HGPS cell (cell line): ENCODE results near the gene GPR3.

GRCh38 chr1:26696603-26697449, 1.0 kb downstream of the ARID1A start:
- RRBS, result 2% methylated on average over 44 of the region's 106 CpGs

DNA sequence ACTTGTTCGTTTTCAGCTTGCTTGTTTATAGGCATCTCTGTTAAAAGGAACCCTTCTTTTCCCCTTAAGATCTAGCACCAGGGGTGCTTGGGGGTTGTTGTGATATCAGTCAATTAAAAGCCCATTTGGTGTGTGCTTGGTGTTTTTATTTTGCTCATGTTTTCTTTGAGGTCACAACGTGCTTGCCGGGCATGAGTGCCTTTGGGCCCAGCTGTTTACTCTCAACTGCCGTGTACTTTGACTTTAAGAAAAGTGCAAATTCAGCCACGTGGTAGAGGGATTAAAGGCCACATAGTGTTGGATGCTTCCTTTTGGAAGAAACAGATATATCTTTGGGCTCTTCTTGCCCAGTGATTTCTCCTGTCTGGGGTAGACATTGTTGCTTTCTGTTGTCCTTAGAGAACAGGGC, 10.5 kb downstream of the ARID1A start:
- RRBS, result no CpG with 5 or more reads among the region's 5 CpGs

GRCh38 chr1:26780746-26781320, 6.9 kb upstream of the PIGV start:
- RRBS, result no CpG with 5 or more reads among the region's 6 CpGs

GRCh38 chr1:26797450-26798223, 9.9 kb downstream of the PIGV start:
- RRBS, result no CpG with 5 or more reads among the region's 4 CpGs

- RRBS, result 52% methylated on average over 2 of the region's 7 CpGs
Measured at GRCh38 chr1:26852976-26853546, 9.9 kb upstream of the SFN start.

- RRBS, result 2% methylated on average over 21 of the region's 56 CpGs
Measured at GRCh38 chr1:26889521-26890185, 430 bp downstream of the GPN2 start.

- RRBS, result no CpG with 5 or more reads among the region's 5 CpGs
Measured at GRCh38 chr1:26915120-26915878, 1.5 kb upstream of the NR0B2 start.

DNA sequence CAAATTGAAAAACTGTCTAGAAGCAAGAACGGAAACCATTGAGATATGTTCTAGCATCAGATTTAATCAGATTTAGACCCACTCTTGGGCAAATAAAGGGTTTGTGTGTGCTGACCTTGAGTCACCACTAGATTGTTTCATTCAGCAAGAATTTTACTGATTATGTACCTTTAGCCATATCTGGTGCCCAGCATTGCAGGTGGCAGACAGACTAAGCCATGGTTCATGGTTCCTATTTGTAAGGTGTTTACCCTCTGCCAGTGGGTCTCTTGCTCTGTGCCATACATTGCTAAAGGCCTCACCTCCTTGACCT, 1.4 kb downstream of the NUDC start:
- RRBS, result no CpG with 5 or more reads among the region's 1 CpG

DNA sequence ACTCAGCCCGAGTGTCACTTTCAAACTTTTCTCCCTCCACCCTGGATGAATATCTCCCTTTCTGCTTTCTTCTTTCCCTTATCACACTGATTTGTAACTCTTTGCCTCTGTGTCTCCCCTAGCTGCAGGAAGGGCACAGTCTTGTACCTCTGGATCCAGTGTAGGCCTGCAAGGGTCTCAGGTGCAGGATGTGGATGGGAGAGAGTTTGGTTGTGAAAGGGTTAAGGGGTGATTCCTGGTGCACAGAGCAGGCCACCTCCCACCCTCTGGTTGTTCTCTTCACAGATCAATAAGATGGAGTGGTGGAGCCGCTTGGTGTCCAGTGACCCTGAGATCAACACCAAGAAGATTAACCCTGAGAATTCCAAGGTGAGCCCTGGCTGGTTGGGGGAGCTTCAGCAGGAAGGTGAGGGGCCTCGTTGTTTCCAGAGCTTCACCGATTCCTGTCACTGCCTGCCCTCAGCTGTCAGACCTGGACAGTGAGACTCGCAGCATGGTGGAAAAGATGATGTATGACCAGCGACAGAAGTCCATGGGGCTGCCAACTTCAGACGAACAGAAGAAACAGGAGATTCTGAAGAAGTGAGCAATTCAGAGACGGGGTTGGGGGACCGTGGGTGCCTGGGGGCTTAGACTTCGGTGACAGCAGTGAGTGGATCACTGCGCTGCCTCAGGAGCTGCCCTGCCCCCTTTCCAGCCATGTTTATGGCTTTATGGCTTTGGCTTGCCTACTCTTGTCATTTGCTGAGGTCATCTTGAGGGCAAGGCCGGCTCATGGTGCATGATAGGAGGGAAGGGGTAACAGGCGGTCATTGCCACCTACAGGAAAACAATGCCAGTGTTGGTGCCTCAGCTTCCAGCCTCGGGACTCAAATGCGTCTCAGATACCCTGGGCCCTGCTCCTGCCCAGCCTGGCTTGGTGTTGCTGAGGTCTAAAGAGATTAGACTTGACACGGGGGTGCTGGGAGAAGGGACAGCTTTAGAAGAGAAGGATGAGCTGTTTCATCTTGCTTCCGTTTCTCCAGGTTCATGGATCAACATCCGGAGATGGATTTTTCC, 14.8 kb downstream of the KDF1 start:
- RRBS, result no CpG with 5 or more reads among the region's 18 CpGs

GRCh38 chr1:26951304-26952383, 8.6 kb downstream of the KDF1 start:
- RRBS, result 62% methylated on average over 3 of the region's 46 CpGs

GRCh38 chr1:27000634-27001263, 7.3 kb downstream of the TRNP1 start:
- RRBS, result no CpG with 5 or more reads among the region's 8 CpGs

- RRBS, result 4% methylated on average over 4 of the region's 50 CpGs
Measured at GRCh38 chr1:27031129-27032253, 18.8 kb upstream of the TENT5B start.

DNA sequence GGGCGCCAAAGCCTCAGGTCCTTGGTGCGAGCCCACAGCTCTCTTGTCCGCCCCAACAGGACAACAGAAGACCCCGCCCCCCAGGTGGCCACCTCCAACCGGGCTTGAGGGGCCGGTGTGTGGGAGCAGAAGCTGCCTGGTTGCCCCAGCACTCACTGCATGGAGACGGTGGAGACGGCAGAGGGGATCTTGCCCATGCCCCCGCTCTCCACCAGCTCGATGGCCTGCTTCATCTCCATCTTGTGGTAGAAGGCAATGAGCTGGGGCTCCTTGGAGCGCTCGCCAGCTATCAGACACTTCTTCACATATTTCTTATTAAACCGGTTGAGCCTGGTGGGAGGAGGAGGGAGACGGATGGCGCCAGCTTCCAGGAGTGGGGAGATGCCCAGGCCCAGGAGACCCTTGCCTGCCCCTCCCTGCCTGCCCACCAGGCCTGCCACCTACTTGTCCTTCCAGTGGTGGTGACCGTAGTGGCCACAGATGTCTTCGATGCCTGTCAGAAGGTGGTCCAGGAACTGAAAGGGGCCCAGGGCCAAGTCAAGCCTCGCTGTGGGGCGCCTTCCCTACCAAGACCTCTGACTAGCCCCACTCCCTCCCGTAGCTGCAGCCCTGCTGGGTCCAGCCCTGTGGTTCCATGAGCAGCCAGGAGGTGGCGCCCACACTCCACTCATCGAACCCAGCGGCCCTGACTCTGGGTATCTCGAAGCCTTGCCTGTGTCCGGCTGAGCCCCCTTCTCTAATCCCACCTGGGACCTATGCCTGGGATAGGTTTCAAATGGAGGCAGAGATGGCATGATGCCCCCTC, 52.5 kb downstream of the SLC9A1 start:
- RRBS, result no CpG with 5 or more reads among the region's 25 CpGs

GRCh38 chr1:27141370-27142124, 13.4 kb downstream of the SLC9A1 start:
- RRBS, result no CpG with 5 or more reads among the region's 9 CpGs

DNA sequence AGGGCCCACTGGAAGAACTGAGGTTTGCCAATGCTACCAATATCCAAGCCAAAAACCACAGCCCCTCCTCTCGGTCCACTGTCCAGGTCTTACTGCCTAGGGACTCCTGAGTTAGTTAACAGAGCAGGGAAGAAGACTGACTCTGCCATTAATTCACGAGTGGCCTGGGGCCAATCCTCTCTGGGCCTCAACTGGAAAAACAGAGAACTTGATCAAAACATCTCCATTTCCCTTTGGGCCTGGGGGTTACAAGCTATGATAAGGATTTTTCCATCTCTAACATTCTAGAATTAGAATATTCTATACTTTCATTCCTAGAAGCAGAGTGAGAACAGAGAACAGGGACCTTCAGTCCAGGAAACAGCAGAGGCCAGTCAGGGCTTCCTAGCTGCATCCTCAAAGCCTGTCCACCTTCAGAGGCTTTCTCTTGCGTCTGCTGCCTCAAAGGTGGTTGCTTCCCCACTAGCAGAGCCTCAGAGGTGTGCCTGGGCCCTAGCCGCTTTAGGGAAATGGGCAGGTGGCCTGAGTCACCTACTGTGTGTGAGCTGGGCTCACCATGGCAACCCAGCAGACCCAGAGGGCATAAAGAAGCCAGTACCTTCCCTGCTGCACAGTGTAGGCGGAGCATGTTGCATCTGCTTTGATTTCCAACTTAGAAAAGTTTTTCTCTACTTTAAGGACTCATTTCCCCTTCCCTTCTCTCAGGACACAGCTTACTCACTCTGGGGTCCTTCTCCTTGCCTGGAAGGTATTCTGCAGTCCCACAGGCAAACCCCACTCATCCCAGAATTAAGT, 12.6 kb downstream of the SLC9A1 start:
- RRBS, result no CpG with 5 or more reads among the region's 5 CpGs

GRCh38 chr1:27260611-27261303, 26.3 kb downstream of the WDTC1 start:
- RRBS, result no CpG with 5 or more reads among the region's 5 CpGs

GRCh38 chr1:27358353-27358968, 8.3 kb downstream of the MAP3K6 start:
- RRBS, result no CpG with 5 or more reads among the region's 19 CpGs

GRCh38 chr1:27391963-27392853, at the start of gene GPR3:
Gene GPR3 (plus strand): TSS chr1:27392622.
- RRBS, result 2% methylated on average over 12 of the region's 80 CpGs

DNA sequence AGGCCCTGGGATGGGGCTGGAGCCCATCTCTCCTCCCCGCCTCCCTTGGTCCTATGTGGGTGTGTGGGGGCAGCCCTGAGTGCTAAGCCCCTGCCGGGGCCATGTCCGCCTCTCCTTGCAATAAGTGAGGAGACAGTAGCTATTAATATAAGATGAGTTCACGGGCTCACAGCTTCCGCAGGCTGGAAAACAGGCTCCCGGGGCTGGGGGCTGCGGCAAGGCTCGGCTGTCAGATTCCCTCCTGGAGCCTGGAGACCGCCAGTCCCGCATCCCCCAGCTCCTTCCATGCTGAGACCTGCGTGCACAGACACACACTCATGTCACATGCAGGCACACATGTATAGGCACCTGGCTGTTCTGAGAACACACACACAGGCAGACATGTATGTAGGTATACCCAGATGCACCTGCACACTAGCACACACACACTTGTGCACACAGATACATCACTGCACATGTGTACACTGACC, 7.2 kb downstream of the GPR3 start:
- RRBS, result 29% methylated on average over 4 of the region's 11 CpGs

DNA sequence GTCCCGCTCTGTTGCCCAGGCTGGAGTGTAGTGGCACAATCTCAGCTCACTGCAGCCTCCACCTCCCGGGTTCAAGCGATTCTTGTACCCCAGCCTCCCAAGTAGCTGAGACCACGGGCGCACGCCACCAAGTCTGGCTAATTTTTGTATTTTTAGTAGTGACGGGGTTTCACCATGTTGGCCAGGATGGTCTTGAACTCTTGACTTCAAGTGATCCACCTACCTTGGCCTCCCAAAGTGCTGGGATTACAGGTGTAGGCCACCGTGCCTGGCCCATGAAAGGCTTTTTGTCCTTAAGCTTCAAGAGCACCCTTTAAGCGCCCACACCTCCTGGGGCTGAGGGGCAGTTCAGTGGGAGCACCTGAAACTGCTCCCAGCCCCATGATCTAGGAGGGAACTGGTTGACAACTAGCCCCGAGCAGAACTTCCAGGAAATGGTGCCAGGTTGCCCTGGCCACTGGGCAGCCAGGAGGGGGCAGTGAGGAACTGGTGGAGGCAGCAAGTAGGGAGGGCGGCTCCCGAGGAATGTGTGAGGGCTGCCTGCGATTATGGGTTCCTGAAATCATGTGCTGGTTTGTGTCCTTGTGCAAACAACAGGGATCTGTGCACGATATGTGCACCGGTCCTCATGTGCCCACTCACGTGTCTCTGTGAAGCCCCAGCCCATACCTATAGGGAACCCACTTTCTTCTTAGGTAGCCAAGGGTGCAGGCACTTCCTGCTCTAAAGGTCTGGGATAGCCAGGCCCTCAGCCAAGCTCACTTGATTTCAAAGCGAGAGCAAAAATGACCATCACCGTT, 9.8 kb downstream of the GPR3 start:
- RRBS, result no CpG with 5 or more reads among the region's 18 CpGs